SJCRH30 (cell line): ENCODE data around the genes NRSN2 and CSNK2A1.

GRCh38 chr20:300953-301697, 3.8 kb downstream of the ZCCHC3 start:
- RAMPAGE, long total RNA, result no peak

DNA sequence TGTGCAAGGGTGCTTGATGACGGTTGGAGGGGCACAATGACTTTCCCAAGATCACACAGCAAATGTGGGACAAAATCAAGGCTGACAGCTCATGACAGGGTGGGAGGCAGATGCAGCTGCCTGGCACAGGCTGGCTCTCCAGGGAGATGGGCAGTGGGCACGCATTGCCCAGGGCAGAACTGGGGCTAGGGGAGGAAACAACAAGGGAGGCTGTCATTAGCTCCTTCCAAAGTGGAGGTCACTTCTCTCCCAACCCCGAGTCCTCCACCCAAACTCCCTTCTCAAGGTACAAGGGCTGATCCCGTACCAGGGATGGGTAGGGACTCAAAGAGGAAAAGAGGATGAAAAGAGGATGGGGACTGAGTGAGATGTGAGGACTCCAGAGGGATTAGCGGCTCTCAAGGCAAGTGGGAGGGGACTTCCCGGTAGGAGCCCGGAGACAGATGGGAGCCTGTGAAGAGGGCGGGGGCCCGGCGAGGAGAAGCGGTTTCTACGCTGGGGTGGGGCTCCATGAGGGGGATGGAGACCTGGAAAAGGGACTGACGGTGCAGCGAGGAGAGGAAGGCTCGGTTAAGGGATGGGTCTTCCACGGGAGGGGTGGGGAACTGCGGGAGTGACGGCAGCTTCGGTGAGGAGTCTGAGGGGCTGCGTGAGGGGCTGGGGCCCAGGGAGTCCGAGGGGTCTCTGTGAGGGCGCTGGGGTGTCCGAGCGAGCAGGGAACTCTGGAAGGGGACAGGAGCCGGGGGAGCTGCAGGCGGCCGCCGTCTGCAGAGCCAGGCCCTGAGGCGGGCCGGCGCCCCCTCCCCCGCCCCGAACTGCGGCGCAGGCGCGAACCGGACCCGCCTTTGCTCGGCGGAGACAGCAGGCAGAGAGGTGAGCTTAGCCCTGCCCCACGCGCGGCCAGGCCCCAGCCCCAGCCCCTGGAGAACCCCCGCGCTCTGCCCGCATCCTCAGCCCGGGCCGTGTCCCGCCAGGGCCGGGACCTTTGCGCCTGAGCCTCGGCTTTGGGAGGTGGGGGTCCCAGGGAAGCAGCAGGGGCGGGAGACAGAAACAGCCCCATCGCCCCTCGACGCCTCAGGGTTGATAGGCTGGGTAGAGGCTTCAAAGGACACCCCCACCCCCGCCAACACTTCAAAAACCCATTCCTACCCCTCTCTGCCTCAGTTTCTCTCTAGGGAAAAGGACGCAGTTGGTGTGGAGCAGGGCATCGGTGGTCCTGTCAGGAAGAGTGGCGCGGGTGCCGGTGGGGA, at the start of gene NRSN2:
TSS of gene NRSN2 (plus strand) at position 842 of the 1,250 bp plus-strand sequence.
- RAMPAGE, long total RNA, result no peak

DNA sequence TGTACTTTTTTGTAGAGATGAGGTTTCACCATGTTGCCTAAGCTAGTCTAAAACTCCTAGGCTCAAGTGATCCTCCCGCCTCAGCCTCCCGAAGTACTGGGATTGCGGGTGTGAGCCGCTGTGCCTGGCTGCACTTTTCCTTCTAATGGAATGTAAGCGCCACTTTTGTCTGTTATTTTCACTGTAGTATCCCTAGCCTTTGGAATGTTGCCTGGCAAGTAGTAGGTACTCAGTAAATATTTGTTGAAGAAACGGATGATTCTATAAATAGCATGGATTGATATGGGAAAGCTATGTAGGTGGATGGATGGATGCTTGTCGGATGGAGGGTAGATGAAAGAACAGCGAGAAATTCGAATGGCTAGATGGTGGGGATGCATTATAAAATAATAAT, 10.3 kb upstream of the TRIB3 start:
- RAMPAGE, long total RNA, result no peak

DNA sequence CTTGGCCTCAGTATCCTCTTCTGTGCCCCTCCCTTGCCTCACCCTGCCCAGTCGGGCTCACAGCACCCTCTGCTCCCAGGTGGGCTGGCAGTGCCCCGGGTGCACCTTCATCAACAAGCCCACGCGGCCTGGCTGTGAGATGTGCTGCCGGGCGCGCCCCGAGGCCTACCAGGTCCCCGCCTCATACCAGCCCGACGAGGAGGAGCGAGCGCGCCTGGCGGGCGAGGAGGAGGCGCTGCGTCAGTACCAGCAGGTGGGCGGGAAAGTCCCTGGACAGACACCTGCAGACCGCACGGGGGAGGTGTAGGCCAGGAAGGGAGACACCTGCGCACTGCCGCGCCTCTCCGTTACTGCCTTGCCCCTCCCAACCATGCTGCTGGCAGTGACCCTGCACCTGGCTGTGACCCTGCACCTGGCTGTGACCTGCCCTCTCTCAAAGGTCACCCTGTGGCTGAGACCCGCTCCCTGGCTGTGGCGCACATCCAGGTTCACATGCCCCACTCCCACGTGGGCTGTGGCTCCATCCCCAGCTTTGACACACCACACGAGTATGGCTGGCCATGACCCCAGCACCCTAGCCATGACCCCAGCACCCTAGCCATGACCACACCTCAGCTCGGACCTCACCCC, 11.5 kb downstream of the RBCK1 start:
- RAMPAGE, long total RNA, result no peak

DNA sequence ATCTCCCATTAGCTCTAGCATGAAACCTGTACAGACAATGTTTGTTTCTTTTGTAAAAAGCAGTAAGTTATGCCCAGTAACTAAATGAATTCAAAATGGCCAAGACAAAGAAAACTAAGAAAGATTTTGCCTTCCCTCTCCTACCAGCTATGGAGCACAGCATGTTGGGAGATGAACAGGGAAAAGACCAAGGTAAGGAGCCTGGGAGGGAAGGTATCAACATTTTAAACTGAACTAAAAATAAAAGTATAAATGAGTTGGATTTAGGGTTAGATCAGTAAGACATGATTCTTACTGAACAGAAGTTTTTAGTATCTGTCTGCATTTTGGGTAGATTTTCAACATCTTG, 20.6 kb upstream of the TBC1D20 start:
- RAMPAGE, long total RNA, result no peak

GRCh38 chr20:535953-536676, 7.5 kb downstream of the CSNK2A1 start:
- RAMPAGE, long total RNA, result no peak

- RAMPAGE, long total RNA, result no peak
Observed at GRCh38 chr20:543569-544000, at the start of gene CSNK2A1. TSS of gene CSNK2A1 (minus strand) at chr20:543790.

- RAMPAGE, long total RNA, result no peak
Observed at GRCh38 chr20:568081-568652, 24.6 kb upstream of the CSNK2A1 start.

GRCh38 chr20:602364-602962, 7.6 kb downstream of the TCF15 start:
- RAMPAGE, long total RNA, result no peak

DNA sequence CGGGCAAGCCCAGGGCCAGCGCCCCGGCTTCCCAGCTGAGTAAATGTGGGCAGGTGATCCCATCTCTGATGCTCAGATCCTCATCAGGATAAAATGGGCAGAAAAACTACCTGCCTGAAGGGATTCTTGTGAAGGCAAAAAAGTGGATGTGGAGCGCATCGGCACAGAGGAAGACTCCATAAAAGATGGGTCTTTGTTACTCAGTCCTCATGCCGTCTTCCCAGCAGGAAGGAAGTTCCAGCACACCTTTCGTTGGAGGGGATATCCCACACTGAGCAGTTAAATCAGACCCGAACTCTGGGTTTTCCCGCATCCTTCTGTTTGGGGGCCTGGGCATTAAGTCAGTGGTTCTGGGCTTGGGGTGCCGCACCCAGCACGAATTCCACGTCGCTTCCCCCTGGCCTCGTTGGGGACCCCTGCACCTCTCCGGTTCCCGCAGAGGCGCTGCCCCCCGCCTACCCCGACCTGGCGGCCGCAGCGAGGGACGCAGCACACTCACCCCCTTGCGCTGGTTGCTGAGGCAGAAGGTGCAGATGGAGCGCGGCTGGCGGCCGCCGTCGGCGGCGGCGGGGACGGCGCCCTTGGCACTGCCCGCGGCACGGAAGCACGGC, 790 bp downstream of the TCF15 start:
- RAMPAGE, long total RNA, result no peak

GRCh38 chr20:843831-844197, 10.3 kb downstream of the FAM110A start:
- RAMPAGE, long total RNA, result no peak

DNA sequence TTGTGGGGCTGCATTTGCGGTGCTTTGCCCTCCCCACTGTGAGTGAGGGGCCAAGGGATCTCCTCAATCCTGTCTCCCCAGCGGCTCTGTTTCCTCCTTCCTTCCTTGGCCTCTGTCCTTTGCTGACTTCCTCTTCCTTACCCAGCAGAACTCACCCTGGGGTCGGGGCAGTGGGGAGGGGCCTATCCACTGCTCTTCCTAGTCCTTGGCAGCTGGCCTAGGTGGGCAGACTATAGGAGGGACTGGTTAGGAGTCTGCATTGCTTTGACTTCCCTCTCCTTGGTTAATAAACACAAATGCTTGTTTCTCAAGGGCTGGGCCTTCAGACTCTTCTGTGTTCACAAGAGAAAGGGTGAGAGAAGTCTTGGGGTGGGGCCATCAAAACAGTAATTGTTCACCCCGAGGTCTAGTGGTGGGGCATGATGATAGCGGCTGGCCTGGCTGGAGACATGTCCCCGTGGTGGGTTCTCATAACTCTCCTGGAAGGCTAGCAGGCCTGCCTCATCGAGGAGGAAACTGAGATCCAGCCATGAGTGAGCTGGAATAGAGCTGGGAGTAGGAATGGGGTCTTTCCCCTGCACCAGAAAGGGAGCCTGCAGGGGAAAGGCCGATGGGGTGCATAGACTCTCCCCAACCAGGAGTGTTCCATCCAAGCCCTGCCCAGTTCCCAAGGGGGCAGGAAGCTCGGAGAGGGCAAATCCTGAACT, 12.6 kb downstream of the FAM110A start:
- RAMPAGE, long total RNA, result no peak

GRCh38 chr20:985499-985877, 16.6 kb downstream of the RSPO4 start:
- RAMPAGE, long total RNA, result no peak

GRCh38 chr20:1123060-1123593, 4.7 kb downstream of the PSMF1 start:
- RAMPAGE, long total RNA, result no peak

DNA sequence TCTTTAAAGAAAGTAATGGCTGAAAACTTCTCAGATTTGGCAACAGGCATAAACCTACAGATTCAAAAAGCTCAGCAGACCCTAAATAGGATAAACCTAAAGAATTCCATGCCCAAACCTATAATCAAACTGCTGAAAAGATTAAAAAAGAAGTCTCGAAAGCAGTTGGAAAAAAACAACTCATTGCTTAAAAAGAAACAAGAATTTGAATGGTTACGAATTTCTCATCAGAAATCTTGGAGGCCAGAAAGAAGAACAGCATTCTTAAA, 28.5 kb downstream of the TMEM74B start:
- RAMPAGE, long total RNA, result no peak

DNA sequence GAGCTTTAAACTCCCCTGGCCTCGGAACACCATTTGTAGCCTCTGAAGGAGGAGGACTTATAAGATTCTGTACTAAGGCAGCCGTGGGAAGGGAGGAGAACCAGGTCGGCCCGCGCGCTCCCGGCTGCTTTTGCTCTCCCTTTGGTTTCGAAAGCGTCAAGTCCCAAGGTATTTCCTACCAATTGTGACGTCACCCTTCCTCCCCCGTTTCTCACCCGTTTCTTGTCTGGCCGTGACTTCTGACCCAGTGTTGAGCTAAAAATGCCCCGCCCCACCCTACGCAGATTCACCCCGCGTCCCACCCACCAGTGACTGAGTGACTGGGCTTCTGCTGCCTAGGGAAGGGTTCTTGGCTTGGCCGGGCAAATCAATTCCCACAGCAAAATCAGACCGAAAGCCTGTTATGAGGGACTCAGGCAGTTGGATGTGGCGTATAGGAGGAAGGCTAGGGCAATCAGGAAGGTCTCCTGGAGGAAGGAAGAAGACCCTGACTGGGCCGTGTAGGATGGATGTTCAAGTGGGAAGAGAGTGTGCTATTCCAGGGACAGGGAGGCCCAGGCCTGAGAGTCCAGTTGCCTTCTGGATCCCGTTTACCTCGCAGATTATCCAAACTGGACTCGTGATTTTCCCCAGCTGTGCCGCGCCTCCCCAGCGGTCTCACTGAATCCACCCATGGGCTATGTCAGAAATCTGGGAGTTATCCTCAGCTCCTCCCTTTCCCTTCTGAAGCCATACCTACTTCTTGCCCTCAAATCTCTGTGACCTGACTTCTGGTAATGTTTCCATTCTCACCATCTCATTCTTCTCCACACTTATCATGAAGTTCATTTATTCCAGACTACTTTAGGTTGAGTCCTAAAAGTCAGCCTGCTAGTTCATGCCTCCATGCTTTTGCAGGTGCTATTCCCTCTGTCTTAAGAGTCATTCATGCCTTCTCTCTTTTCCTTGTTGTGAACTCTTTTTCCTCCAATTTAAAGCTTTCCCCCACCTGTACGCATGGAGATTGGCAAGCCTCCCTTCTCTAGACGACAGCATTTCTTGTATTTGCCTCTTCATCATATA, 3.0 kb downstream of the SDCBP2 start:
- RAMPAGE, long total RNA, result no peak

- RAMPAGE, long total RNA, result no peak
Observed at GRCh38 chr20:1336652-1337559, 8.0 kb upstream of the SDCBP2 start.

DNA sequence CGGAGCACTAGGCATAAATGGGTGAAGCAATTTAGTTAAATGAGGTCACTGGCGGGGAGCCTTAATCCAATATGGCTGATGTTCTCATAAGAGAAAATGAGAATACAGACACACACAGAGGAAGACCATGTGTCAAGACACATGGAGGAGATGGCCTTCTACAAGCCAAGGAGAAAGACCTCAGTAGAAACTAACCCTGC, 714 bp downstream of the SIRPG start:
- RAMPAGE, long total RNA, result no peak

- RAMPAGE, long total RNA, result no peak
Observed at GRCh38 chr20:1827794-1828457, 67.3 kb upstream of the SIRPA start.

GRCh38 chr20:1861468-1862017, 33.7 kb upstream of the SIRPA start:
- RAMPAGE, long total RNA, result no peak